WTC11 (cell line): ENCODE measurements around a stretch of chr12.

DNA sequence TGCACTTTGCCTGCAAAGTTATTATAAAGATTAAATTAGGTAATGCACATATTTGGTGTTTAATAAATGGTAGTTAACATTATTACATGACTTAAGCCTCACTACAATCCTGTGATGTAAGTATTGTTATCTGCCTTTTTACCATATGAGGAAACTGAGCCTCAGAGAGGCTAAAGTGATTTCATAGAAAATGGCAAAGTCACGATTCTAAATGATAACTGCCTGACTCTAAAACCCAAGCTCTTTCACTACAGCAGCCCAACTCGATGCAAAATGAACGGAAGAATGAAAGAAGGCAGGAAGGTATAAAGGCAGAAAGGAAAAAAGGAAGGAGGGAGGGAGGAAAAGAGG lies 134.0 kb downstream of the BTG1 start:
- PRO-cap = no peak

DNA sequence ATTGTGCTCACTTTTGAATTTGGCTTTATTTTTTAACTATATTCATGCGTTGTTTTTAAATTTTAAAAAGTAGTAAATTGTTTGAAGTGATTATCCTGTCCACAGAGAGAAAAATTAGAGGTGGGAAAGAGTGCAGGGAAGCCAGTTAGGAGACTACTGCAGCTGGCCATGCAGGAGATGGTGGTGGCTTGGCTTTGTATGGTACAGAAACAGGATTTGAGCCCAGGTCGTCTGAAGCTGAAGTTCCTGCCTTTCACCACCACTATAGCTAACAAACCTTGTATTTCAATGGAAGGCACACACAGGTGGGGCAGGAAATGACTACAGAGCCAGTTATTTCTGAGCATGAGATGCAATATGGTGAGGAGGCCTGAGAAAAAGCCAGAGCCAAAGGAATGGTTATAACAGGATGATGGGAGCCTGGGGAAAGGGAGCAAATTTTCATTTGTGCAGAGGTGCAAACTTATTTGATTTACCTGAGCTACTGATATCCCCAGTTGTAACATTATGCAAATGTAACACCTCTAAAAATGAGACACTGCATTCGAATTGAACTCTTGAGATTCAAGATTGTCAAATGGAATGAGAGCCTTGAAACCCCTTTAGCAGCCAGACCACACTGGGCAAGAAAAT lies 103.9 kb downstream of the BTG1 start:
- PRO-cap = no peak

DNA sequence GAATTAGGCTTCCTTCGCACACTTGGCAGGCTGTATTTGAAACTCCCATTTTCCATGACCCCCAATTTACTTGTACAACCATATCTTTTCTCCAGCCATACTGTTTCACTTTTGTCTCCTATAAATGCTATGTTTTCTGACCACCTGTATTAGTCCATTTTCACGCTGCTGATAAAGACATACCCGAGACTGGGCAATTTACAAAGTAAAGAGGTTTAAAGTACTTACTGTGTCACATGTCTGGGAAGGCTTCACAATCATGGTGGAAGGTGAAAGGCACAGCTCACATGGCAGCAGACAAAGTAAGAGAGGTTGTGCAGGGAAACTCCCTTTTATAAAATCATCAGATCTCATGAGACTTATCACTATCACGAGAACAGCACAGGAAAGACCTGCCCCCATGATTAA lies 84.0 kb downstream of the BTG1 start:
- PRO-cap = no peak

DNA sequence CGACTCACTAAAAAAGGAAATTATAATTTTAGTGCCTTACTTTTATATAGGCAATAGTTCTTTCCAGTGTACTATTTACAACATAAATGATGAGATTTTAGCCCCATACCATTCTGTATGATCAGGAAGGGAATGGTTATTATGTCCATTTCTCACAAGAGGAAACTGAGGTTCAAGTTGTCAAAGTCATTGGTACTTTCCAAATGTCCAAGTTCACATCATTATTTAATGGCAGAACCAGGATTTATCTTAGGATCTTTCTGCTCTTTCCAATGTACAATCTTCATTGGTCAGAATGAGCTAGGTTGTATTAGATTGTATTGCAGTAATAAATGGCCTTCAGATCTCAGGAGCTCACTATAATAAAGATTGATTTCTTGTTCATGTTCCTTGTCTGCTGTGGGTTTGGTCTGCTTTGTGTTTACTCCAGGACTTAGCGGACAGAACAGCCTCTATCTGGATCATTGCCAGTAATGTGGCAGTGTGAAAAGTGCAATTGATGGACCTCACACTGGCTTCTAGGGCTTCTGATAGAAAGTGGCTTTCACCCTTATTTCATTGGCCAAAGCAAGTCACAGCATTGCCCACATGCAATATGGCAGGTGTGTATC lies 81.4 kb downstream of the BTG1 start:
- PRO-cap = no peak

DNA sequence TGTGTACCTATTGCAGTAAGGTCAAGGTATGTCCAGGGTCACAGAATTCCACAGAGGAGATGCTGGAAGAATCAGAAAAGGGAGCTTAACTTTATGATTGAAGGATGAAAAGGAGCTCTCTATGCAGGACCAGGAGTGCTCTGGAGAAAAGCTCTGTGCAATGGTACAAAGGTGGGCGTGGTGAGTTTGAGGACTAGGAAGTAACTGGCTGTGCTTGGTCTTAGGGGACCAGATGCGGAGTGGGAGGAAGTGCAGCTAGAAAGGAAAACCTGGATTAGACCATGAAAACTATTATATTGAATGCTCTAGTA lies 56.9 kb downstream of the BTG1 start:
- PRO-cap = no peak

DNA sequence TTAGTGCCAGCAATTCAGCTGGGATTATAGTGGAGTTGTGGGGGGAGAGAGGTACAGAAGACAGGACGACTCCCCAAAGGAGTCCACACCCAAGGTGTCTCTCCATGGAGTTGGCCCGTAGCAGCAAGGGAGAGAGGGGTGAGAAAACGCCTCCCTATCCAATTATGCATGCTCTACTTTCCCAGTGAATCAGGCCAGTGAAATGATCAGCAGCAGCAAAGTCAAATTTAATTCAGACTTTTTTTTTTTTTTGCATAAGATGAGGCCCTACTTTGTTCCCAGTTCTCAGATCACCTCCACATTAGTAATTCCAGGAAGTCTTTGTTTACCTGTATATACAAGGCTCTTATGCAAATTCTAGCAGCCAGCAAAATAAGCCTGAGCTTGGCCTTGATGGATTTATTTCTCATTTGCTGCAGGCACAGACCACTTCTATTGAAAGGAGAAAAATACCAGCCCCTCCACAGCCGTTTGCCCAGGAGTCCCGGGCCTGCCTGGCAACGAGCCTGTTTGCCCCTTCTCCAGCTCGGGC lies 38.4 kb downstream of the BTG1 start:
- PRO-cap = unidirectional peak, plus-strand start at position 54 of the sequence

DNA sequence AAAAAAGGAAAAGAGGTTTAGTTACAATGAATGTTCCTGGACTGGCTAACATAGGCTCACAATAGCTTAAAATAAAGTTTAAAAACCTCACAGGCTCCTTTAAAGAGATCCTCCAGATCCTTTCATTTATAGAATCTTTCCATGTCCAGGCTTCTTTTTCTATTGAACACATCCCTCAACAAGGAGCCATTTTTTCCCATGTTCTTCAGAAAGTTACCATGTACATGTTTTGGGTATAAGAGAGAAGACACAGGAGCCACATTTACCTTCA lies 20.4 kb downstream of the BTG1 start:
- PRO-cap = no peak

GRCh38 chr12:92138061-92138843 lies 7.4 kb downstream of the BTG1 start:
- PRO-cap = no peak

GRCh38 chr12:92139436-92140441 lies 5.9 kb downstream of the BTG1 start:
- PRO-cap = no peak

GRCh38 chr12:92142386-92143140 lies 3.1 kb downstream of the BTG1 start:
- PRO-cap = no peak

DNA sequence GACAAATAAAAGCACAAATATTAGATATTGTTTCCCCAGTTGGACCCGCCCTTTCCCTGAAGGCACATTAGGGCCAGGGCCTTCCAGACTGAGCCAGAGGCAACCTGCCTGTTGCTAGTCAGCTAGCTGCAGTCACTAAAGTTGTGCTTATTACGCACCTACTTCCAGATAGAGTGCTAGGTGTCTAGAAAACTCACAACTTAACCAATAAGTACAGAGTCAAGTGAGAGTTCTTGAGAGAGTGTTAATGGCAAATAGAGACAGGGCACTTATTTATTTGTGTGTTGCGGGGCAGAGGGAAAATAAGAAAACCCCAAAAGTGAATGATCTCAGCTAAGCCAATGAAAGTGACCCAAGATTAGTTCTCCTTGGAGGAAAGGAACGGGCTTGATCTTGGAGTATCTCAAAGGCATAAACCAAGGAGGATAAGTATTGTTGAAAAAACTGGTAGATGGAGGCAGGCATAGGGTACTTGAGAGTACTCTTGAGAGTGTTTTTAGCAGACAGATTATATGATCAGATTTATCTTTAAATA lies 3.1 kb upstream of the BTG1 start:
- PRO-cap = no peak

DNA sequence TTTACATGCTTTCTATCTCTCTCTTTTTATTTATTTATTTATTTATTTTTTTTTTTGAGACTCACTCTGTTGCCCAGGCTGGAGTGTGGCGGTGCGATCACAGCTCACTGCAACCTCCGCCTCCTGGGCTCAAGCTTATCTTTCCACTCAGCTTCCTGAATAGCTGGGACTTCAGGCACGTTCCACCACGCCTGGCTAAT lies 3.9 kb upstream of the BTG1 start:
- PRO-cap = no peak

- PRO-cap = no peak
Measured at GRCh38 chr12:92378943-92379424, 233.3 kb upstream of the BTG1 start.

GRCh38 chr12:92470337-92471066 lies 232.3 kb upstream of the PLEKHG7 start:
- PRO-cap = no peak

GRCh38 chr12:92504456-92505204 lies 198.2 kb upstream of the PLEKHG7 start:
- PRO-cap = no peak

GRCh38 chr12:92784790-92785344 lies 82.1 kb downstream of the PLEKHG7 start:
- PRO-cap = no peak

DNA sequence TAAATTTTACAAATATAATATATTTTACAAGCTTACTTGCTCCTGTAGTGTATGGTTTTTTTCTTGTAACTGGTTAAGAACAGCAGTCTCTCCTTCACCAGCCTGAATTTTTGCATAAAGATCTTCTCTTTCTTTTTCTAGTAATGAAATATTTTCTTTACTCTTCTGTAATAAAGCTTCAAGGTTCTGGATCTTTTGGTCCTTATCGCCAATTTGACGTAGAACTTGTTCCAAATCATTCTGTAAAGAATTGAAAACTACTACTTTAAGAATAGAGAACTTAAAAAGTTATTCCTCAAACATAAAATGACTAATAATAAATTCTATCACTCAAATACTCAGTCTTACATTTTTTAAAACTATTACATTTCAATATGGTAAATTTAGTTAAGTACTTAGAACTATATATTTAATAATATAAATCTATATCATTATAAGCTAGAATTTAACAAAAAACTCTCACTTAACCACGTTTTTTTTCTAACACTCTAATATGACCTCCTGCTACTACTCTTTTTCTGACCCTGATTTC lies 109.8 kb downstream of the EEA1 start:
- PRO-cap = no peak

DNA sequence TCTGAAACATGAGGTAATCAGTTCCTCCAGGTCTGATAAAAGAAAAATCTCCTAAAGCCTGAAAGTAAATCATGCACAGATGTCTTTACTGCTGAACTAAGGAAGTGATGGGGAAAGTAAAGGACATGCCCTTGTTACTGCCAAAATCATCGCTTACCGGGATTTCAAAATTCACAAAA lies 1.6 kb downstream of the EEA1 start:
- PRO-cap = no peak

DNA sequence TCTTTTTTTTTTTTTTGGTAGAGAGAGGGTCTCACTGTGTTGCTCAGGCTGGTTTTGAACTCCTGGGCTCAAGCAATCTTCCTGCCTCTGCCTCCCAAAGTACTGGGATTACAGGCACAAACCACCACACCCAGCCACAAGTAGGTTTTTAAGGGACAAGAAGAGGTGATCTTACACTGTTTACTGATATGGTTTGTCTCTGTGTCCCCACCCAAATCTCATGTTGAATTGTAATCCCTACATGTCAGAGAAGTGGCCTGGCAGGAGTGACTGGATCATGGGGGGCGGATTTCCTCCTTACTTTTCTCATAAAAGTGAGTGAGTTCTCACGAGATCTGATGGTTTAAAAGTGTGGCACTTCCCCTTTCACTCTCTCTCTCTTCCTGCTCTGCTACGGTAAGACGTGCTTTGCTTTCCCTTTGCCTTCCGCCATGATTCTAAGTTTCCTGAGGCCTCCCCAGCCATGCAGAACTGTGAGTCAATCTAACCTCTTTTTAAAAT lies 11.9 kb upstream of the EEA1 start:
- PRO-cap = no peak

- PRO-cap = no peak
Measured at GRCh38 chr12:93020384-93020999, 91.4 kb upstream of the EEA1 start.